ENCODE data around the genes SRD5A3, SRP72 and HOPX.

DNA sequence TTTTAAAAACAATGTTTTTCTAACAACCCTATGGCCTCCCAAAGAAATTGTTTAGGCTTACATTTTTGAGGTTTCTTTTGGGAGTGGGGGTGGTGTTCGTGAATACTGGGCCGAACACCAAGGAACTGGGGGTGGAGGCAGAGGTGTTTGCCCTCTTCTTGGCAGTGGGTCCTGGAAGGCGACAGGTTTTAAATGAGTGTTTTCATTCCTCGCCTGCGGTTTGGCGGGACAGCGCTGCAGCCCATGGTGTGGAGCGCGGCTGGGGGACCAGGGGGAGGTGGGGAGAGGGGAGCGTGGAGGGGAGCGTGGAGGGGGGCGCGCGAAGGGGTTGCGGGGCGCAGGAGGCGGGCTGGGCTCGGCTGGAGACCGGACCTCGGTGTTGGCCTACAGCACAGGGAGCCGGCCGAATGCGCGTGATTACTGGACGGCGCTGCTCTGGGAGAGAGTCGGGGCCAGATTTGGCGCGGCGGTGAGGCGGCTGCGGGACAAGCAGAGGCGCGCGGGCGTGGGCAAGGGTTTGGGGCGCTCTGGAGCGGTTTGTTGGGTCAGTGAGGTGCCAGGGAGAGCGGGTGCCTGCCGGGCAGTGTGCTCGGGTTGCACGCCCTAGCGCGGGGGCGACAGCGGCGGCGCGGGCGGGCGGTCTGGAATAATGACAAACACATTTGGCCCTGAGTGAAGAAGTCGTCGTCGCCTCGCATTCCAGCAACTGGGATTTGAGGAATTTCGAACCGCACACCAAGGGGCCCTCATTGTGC lies 747 bp downstream of the PDGFRA start:
- RRBS, result no CpG with 5 or more reads among the region's 57 CpGs

DNA sequence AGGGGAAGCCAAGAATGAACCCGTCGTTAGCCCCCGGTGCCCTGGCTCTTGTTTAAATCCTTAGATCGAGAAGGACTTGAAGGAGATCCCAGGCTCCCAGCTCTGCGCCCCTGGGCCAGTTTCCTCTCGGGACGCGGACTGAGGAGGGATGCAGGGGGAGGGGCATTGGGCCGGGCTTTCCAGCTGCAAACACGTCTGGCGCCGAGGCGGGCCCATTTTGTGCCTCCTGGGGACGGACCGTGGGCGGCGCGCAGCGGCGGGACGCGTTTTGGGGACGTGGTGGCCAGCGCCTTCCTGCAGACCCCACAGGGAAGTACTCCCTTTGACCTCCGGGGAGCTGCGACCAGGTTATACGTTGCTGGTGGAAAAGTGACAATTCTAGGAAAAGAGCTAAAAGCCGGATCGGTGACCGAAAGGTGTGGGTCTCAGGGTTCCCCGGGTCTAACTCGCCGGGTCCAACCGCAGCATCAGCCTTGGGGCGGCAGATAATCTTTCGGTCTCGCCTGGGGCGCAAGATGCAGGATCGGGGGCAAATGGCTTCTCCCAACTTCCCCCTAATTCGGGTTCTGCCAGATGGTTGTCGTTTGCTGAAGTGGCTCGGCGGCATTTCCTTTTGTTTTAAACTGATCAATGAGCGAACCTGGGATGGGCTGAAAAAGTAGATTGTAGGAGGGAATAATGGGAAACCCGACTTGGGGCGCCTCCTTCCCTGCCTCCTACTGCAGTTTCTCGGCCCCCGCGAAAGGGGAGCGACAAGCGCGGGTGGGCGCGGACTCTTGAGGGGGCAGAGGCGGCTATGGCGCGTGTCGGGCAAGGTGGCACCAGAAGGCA lies 2.9 kb downstream of the PDGFRA start:
- RRBS, result 3% methylated on average over 6 of the region's 58 CpGs

- RRBS, result no CpG with 5 or more reads among the region's 10 CpGs
These were observed 210.7 kb downstream of the PDGFRA start for GRCh38 chr4:54439612-54440440.

DNA sequence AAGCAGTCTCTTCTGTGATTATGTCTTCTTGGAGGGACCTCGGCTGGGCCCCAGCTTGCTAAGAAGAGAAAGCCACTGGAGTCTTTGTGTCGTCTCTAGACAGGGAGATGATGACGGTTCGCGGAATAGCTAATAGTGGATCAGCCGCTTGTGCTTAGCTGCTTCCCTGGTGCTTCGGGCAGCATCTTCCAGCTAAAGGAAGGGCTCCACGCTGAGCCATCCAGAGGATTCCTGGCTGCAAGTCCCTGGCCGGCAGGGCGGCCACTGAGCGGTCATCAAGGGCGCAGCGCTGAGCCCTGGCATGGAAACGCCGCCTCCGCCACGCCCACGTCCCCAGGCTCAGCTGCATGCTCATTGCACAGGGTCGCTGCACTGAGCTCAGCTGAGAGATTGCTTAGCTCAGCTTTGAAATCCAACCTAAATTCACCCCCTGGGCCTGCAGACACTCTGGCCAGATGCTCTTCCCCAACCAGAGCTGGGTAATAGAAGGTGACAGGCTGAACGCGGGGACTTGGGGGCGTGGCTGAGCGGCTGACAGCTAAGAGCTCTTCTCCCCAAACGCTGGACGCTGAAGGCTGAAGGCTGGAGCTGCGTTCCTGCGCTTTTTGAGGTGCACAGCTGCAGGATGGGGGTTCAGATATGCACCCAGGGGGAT lies 118.2 kb upstream of the KIT start:
- RRBS, result no CpG with 5 or more reads among the region's 27 CpGs

DNA sequence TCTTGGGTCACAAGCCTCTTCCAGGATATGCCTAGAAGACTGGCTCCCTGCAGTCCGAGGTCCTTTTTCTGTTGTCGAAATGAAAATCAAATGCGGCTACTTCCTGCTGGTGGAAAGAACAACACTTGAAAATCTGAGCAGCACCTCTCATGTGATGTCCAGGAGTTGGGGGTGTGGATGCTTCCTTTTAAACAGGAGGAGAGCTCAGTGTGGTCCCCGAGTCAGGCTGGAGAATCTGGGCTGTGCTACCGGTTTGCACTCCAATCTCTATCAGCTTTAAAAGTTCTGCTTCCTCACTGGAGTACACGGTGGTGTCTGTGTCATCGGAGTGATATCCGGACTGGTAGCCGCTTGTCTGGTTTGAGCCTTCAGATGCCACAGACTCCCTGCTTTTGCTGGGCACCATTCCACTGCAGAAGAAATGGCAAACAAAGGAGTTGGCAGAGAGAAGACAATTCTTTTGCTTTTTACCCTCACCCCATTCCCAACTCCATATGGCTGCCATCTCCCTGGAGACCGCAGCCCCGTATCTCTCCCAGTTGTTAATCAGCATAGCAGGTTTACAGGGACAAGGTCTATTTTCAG lies 45.5 kb downstream of the KDR start:
- RRBS, result 41% methylated on average over 4 of the region's 11 CpGs

DNA sequence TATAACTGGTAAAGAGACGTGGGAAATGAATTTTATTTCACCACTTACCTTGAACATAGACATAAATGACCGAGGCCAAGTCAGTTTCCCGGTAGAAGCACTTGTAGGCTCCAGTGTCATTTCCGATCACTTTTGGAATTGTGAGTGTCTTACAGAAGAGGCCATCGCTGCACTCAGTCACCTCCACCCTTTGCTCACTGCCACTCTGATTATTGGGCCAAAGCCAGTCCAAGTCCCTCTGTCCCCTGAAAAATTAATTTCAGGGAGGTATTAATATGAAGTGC lies 6.9 kb downstream of the KDR start:
- RRBS, result no CpG with 5 or more reads among the region's 5 CpGs

DNA sequence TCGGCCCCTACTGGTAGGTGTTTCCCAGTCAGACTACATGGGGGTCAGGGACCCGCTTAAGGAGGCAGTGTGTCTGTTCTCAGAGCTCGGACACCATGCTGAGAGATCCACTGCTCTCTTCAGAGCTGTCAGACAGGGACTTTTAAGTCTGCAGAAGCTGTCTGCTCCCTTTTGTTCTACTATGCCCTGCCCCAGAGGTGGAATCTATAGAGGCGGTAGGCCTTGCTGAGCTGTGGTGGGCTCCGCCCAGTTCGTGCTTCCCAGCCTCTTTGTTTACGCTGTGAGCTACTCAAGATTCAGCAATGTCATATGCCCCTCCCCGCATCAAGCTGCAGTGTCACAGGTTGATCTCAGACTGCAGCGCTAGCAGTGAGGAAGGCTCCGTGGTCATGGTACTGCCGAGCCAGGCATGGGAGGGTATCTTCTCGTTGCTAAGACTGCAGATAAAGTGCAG lies 44.2 kb upstream of the KDR start:
- RRBS, result no CpG with 5 or more reads among the region's 12 CpGs

GRCh38 chr4:55345811-55346923 lies at the start of gene SRD5A3:
Gene SRD5A3 (plus strand): TSS chr4:55346242.
- RRBS, result 1% methylated on average over 30 of the region's 100 CpGs

- RRBS, result no CpG with 5 or more reads among the region's 6 CpGs
These were observed 3.0 kb downstream of the TMEM165 start for GRCh38 chr4:55398423-55399564.

GRCh38 chr4:55546245-55546497 lies 538 bp downstream of the CLOCK start:
- RRBS, result 1% methylated on average over 22 of the region's 24 CpGs

- RRBS, result no CpG with 5 or more reads among the region's 21 CpGs
These were observed 17.0 kb downstream of the NMU start for GRCh38 chr4:55619073-55619439.

- RRBS, result 2% methylated on average over 2 of the region's 18 CpGs
These were observed 579 bp downstream of the CEP135 start for GRCh38 chr4:55949212-55949835.

GRCh38 chr4:56253651-56254301 lies 133.5 kb downstream of the AASDH start:
- RRBS, result no CpG with 5 or more reads among the region's 4 CpGs

DNA sequence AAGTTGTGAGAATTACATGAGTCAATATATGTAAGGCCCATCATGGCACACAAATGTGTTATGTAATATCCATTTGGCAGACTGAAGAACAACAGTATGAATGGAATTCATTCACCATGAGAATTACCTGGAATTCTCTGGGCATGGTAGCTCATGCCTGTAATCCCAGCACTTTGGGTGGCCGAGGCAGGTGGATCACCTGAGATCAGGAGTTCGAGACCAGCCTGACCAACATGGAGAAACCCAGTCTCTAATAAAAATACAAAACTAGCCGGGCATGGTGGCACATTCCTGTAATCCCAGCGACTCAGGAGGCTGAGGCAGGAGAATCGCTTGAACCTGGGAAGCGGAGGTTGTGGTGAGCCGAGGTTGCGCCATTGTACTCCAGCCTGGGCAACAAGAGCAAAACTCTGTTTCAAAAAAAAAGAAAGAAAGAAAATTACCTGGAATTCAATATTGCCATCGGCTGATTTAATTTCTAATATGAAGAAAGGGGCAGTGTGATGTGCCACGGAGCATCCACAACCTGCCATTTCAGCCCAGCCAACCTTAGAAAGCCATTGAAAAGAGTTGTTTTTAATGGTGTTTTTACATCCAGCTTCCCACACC lies 4.7 kb upstream of the SRP72 start:
- RRBS, result no CpG with 5 or more reads among the region's 10 CpGs

DNA sequence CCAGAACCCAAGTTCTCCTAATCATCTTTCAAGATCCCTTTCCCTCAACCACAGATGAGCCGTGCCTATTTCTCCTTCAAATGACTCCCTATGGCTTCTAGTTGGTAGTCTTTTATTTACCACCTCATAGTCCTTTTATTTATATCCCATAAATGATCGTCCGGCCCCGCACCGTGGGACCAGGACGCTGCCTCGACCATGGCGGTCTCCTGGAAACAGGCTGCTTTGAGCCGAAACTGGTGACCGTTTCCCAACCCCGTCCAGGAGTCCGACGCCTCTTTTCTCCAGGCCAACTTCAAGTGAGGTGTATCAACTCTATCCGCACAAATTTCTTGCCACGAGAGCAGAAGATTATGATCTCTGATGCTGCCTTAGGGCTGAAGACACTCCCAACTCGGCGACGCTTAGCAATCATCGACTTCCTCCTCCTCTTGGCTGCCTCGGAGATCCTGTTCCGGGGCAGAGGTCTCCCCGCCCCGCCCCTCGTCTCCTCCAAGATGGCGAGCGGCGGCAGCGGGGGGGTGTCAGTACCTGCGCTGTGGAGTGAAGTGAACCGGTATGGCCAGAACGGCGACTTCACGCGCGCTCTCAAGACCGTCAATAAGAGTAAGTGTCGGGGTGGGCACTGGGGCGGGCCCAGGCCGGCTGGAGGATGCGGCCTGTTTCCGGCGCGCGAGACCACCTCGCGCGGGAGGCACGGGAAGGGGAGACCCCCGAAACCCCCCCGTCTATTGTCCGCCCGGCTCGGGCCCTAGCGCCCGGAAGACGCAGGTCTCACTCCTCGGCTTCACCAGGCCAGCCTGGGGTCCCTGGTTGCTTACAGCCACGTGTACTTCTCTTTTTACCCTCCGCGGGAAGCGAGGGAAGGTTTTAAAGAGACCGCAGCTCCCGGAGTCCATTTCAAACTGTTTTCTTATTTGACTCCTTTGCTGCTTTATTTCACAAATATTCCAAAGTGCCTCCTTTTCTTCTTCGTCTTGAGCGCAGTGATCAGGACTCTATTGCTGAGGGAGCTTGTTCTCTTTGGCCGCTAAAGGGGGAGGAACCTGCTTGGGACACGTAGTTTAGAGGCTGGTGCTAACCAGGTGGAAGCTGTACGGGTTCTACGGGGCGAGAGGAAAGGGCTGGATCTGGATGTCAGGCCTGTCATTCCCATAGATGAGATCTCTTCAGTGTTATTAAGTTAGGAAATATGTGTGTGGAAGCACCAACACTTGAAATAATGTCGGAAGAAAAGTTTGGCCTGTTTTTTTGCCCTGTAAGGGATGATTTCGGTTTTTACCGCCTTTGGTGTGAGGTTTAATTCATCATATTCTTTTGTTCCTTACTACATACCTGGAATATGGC lies at the start of gene SRP72:
Gene SRP72, plus strand, starts transcription at position 479 of the 1,347 bp plus-strand sequence.
- RRBS, result under 1% methylated on average over 29 of the region's 73 CpGs

- RRBS, result no CpG with 5 or more reads among the region's 7 CpGs
These were observed 1.3 kb downstream of the HOPX start for GRCh38 chr4:56679730-56680315.

GRCh38 chr4:56681025-56681963 lies at the start of gene HOPX:
Gene HOPX (minus strand): TSS chr4:56681296.
- RRBS, result no CpG with 5 or more reads among the region's 22 CpGs

DNA sequence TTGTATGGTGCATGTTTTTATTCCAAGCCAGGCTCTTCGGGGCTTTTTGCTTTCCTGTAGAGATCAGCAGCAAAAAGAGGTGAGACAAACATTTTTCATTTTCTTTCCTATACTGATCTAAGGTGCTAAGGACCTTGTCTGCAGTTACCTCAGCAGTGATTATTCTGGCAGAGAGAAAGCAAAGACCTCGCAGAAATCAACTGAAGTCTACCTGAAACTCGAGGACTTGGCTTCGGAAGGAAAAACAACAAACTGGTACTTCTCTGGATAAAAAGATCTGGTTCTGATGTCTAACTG lies 22.5 kb upstream of the HOPX start:
- RRBS, result no CpG with 5 or more reads among the region's 4 CpGs

GRCh38 chr4:56909479-56909680 lies 1.7 kb downstream of the REST start:
- RRBS, result 7% methylated on average over 4 of the region's 7 CpGs

DNA sequence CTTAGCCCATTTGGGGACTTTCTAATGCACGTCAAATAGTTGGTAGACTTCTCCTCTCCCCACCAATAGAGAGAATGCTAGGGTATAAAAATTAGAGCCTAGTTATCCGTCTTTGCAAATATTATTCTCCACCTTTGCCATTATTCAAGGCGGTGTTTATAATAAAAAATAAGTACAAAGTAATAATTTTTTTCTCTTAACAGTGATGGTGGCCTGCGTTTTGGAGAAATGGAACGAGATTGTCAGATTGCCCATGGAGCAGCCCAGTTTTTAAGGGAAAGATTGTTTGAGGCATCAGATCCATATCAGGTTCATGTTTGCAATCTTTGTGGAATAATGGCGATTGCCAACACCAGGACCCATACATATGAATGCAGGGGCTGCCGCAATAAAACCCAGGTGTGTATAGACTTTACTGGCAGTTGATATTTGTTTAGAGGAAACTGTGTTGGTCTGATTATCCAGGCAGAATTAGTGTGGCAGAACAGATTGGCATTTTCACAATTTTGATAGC lies 51.4 kb downstream of the POLR2B start:
- RRBS, result no CpG with 5 or more reads among the region's 7 CpGs